Panc1 (cell line): Measurements from ENCODE around the gene NKX2-3.

GRCh38 chr10:99519671-99519959, 13.1 kb upstream of the NKX2-3 start:
- RRBS, 2 experiments, result 71 to 80% methylated on average over 2 of the region's 4 CpGs

GRCh38 chr10:99530668-99531433, 1.9 kb upstream of the NKX2-3 start:
- RRBS, 2 experiments, result 80% methylated on average over 13 to 17 of the region's 47 CpGs

GRCh38 chr10:99531434-99532218, 1.1 kb upstream of the NKX2-3 start:
- RRBS, 2 experiments, result no CpG with 5 or more reads among the region's 26 CpGs

- RRBS, 2 experiments, result 8 to 12% methylated on average over 3 to 5 of the region's 54 CpGs
Observed at GRCh38 chr10:99532620-99533498, at the start of gene NKX2-3. NKX2-3 (plus strand) TSS chr10:99532942.

DNA sequence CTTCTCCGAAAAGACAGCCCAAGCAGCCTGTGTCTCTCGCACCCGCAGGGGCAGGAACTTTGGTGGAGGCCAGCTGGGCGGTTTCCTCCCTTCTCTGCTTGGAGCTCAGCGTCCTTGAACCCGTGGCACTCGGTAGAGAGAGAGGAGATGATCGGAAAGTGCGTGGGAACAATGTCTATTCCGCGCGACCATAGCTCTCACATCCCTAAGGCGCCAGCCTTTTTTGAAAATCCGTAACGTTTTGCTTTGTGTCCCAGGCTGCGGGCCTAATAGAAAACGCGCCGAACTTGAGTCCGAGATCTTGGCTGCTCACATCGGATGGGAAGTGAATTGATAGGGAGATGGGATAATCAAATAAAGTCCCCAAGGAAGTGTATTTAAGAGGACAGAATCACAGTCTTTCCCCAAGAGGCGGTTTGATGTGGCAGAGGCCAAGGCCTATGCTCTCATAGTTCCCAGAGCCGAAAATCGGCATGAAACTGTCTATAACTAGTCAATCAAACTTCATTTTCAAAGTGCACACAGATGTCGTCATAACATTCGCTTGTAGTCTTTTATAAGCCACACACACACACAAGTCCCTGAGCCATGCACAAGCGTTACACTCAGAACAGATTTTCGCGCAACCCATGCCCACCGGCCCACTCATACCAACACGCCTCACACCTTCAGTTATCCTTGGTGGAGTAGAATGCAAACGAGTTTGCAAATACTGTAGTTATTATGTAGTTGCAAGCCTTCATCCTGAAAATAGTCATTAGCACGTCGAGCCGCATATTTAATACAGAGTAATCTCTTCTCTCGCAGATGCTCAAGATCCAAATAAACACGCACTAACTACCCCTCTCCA, 1.4 kb downstream of the NKX2-3 start:
- RRBS, 2 experiments, result no CpG with 5 or more reads among the region's 37 CpGs

- RRBS, 2 experiments, result no CpG with 5 or more reads among the region's 13 CpGs
Observed at GRCh38 chr10:99584201-99584567, 36.1 kb downstream of the SLC25A28 start.

DNA sequence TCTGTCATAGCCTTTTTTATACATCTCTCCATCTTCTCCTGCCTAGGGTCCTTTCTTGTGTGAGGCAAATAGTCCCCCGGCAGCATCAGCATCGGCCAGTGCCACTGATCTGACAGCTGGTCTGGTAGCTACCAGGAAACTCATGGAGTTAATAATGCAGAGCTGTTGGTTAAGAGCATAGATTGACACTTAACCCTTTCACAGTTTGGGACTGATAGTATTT, 1.7 kb downstream of the CUTC start:
- RRBS, 2 experiments, result no CpG with 5 or more reads among the region's 2 CpGs

DNA sequence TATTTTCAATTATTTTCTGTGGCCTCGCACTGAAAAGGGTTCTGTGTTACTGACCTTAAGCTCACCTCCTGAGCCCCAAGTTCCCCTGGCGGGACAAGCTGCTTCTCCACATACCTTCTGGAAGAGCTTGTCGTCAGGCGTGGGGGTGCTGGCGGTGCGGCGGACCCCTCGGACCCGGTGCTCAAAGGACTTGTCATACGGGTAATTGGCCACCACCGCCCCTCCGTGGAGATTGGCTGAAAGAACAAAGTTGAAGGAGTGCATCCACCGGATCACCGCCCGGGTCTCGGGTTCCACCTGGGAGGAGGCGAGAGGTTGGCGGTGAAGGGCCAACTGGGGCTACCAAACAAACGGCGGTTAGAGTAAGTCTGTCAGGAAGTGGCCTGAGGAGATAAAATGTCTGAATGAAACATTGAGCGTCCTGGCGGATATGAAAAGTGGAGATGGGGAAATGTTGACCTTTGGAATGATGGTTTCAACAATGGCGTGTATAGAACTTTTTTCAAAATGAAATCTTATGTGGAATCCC, 16.5 kb downstream of the CPN1 start:
- RRBS, 2 experiments, result 75 to 77% methylated on average over 3 of the region's 23 CpGs

GRCh38 chr10:100236931-100237568, 7.7 kb upstream of the CHUK start:
- RRBS, 2 experiments, result no CpG with 5 or more reads among the region's 2 CpGs

- RRBS, 2 experiments, result no CpG with 5 or more reads among the region's 8 CpGs
Observed at GRCh38 chr10:100348969-100349958, 2.2 kb downstream of the SCD start.

DNA sequence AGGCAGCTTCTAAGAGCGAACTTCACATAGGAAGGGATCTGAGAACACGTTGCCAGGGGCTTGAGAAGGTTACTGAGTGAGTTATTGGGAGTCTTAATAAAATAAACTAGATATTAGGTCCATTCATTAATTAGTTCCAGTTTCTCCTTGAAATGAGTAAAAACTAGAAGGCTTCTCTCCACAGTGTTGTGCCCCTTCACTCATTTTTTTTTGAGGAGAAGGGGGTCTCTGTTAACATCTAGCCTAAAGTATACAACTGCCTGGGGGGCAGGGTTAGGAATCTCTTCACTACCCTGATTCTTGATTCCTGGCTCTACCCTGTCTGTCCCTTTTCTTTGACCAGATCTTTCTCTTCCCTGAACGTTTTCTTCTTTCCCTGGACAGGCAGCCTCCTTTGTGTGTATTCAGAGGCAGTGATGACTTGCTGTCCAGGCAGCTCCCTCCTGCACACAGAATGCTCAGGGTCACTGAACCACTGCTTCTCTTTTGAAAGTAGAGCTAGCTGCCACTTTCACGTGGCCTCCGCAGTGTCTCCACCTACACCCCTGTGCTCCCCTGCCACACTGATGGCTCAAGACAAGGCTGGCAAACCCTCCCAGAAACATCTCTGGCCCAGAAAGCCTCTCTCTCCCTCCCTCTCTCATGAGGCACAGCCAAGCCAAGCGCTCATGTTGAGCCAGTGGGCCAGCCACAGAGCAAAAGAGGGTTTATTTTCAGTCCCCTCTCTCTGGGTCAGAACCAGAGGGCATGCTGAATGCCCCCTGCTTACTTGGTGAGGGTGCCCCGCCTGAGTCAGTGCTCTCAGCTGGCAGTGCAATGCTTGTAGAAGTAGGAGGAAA, 15.4 kb downstream of the SCD start:
- RRBS, 2 experiments, result no CpG with 5 or more reads among the region's 7 CpGs

DNA sequence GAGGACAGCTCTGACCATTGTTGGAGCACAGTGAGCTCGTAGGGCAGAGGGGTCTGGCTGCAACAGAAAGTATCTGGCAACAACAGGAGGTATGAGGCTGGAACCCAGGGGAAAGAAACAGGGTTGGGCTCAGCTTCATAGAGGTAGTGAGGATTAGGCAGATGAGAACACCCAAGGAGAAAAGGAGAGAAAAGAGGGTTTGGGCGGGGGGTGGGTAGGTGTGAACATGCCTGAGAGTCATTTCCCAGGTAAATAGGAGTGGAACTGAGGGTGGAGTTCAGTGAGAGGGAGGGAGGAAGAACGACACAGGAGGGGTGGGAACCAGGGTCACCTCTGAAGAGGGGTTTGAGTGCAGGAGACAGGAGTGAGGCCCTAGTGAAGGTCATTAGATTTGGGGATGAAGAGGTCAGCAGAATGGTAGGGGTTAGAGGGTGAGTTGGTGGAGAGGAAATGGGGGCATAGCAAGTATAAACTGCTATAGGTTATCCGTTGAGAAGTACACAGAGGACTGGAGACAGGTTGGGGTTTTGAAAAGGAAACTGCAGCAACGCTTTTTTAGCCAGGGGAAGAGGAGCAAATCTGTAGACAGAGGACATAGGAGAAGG, 28.7 kb downstream of the HIF1AN start:
- RRBS, 2 experiments, result no CpG with 5 or more reads among the region's 5 CpGs

DNA sequence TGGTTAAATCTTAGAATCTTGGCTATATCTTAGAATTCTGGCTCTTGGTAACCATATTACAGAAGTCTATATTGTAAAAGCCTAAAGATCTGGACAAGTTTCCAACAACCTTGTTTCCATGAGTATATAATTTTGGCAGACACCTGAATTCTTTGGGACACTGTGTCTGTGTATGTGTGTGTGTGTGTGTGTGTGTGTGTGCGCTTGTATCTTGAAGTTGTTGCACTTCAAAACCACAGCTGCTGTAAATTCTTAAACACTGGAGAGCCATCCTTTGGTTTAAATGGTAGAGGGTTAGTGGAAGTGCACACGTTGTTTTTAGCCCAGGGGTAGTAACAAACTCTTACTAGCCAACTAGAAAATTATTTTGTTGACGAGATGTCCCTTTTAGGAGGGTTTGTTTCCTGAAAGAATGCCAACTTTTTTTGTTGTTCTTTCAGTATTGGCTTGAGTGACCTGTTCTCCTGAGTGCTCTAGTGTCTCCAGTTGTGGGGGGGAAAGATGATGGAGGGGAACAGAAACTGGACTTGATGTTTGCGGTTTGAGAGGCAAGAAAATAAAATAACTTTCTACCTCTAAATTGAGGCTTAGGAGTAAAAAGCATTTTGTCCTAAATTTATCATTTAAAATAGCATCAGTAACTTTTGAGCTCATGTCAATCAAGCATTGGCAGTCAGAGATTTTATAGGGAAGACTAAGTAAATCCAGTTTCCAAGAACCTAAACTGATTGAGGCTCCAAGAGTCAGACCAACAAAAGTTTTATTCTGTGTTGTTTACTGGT, 6.4 kb upstream of the SEMA4G start:
- RRBS, 2 experiments, result no CpG with 5 or more reads among the region's 4 CpGs

DNA sequence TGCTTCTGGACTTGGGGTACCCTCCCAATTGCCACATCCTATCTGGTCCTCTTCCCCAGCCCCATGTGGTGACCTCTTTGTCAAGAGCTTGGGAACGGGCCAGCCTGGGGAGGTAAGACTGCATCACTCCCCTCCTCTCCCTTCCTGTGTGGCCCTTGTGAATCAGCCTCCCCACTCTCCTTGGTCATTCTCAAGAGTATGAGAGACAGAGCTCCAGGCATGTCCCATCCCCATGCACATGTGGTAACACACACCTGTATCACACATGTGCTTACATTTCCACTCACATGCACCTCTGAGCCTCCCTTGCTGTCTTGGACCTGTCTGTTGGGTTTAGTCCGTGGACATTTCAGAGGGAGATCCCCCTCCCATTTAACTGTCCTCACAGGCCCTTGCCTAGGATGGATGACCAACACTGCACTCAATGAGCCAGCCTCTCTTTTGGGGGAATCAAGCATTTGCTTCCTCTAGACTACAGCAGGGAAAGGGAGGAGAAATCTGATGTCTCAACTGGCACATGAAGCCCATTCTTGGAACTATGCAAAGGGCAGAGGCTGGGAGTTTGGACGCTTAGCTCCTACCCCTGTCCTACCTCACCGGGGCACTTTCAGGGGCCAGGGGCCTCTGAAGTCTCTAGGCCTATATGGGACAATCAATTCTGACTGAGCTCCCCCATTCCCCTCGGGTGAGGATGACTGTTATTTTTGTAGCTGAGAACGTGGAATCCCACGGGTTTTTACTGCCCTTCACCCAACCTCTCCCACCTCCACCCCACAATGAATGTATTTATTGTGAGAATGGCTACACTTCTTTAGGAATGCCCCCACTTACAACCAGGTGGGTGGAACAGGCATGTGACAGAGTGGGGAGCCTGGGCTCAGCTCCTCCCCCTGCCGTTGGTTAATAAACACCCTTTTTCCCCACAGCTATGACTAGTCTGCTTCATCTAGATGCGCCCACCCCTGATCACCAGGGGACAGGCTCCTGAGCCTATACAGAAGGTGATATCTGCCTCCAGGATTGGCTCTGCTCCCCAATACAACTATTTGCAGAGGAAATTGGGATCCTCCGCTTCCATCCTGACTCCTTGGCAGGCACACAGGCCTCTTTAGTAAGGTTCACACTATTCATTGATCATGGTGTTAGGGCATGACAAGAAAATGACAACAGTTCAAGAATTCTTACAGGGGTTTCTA, 2.2 kb downstream of the MRPL43 start:
- RRBS, 2 experiments, result no CpG with 5 or more reads among the region's 10 CpGs

DNA sequence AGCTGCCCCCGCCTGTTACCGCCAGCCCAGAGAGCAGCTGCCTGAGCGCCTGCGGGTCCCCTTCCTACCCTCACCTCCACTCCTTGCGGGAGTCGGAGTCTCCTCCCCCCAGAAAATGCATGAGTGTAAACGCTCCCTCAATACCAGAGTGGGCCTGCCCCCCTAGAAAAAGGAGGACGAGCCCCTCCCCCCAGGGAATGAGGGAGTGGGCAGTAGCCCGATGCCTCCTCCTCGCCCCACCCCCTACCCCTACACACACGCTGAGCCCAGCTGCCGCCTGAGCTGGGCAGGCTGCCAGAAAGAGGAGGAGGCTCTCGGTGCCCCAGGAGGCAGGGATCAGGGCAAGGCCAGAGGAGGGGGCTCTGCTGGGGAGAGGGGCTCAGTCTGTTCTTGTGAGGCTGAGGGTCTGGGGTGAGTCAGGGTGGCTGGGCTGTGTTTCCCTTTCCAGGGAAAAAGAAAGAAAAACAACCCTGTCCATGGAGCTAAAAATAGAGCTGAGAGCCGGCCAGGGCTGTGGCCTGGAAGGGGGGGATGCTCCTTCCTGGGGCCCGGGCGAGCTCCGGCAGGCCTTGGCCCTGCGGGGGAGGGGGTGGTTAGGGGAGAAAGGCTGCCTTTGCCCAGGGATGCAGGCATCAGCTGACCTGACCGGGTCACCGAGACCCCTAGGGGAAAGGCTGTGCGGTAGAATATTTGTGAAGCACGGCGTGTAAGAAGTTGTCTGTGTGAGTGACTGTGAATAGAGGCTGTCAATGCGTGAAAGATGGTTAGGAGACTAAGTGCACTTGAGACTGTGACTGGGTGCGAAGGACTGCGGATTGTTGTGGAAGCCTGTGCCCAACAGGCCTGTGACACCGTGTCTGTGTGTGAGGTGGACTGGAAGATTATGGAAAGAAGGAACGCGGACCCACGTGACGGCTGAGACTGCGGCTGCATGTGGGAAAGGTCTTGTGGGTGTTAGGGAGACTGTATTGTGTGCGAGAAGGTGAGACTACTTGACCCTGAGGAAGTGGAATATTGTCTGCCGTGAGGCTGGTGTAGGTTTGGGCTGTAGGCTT, 1.3 kb upstream of the LZTS2 start:
- RRBS, 2 experiments, result 2 to 12% methylated on average over 5 of the region's 34 CpGs

GRCh38 chr10:101005192-101005774, 5.7 kb downstream of the LZTS2 start:
- RRBS, 2 experiments, result 95 to 98% methylated on average over 5 of the region's 29 CpGs

GRCh38 chr10:101039981-101040899, 9.2 kb downstream of the SFXN3 start:
- RRBS, 2 experiments, result no CpG with 5 or more reads among the region's 9 CpGs

DNA sequence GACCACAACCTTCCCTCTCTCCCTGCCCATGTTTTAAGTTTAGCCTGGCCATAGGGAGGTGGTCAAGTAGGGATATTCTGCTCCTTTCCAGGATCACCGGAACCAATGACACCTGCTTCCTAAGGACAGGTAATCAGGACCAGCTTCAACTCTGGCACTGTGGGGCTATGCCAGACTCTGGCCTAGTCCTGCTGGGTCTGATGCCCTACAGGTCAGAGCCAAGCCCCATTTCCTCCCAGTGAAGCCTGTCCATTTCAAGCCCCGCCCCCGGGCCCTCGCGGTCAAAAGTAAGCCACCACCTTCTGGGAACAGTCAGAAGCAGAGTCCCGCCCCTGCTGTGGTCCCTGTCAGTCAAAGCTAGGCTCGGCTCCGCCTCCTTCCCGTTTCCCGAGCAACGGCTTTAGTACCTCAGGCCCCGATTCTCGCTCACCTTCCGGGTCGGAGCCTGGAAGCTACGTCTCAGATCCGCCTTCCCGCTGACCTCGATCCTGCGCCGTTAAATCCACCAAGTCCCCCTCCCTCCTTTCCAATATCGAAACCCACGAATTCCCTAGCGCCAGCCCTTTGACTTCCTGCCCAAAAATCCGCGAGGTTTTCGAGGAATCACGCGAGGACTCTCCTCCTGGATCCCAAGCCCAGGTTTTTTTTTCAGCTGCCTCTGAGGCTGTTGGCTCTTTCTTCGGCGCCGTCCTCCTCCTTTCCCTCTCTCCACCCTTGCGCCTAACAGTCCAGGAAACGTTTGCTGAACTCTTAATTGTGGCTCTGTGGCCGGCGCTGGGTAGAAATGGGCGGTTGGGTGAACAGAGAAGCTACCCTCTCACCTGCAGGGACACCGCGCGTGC, 11.7 kb downstream of the SFXN3 start:
- RRBS, 2 experiments, result no CpG with 5 or more reads among the region's 40 CpGs

GRCh38 chr10:101120854-101121243, 10.3 kb upstream of the TLX1 start:
- RRBS, 2 experiments, result no CpG with 5 or more reads among the region's 14 CpGs